ENCODE results near the gene IFT80.

DNA sequence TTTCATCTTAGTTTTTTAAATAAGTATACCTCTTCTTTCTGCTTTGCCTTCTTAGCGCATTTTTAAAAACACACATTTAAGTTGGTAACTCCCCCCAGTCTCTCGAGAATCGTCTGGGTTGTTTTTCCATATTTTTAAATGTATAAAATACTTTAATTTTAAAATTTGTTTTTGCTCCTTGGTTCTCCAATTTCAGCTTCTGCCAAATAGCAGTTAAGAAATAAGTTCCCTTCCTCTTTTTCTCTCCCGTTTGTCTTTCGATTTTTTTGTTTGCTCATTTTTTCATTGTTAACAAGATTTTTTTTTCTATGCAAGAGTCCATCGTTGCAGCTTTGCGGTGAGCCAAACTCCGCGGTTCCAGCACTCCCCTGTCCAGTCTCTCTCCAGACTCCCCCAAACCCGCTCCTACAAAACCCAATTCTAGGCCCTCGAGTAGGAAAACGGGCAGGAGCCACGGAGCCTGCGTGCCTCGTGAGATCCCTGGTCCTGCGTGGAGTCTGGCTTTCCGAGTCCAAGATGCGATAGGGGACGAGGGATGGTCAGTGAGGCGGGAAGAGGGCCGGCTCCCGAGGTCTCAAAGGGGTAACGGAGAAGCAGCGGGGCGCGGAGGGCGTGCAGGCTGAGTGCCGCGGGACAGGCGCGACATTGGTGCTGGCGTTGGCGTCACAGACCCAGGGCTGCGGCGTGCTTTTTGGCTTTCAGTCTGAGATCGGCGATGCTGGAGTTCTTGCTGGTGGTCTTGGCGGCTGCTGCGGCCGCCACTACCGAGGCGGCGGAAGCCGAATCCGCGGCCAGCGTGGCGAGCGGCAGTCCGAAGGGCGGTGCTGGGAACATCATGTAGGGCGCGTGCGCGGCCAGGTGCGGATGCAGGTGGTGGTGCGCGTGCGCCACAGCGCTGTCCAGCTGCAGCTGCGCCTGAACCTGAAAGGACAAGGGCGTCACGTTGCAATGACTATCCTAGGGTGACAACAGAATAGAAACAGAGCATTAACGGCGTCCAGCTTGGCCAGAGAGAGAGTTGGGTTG lies 8.5 kb downstream of the SHOX2 start:
- PRO-cap, result bidirectional peak, plus-strand start at position 701 of the sequence, minus-strand start at position 763 of the sequence
- RAMPAGE, long total RNA, result no peak

DNA sequence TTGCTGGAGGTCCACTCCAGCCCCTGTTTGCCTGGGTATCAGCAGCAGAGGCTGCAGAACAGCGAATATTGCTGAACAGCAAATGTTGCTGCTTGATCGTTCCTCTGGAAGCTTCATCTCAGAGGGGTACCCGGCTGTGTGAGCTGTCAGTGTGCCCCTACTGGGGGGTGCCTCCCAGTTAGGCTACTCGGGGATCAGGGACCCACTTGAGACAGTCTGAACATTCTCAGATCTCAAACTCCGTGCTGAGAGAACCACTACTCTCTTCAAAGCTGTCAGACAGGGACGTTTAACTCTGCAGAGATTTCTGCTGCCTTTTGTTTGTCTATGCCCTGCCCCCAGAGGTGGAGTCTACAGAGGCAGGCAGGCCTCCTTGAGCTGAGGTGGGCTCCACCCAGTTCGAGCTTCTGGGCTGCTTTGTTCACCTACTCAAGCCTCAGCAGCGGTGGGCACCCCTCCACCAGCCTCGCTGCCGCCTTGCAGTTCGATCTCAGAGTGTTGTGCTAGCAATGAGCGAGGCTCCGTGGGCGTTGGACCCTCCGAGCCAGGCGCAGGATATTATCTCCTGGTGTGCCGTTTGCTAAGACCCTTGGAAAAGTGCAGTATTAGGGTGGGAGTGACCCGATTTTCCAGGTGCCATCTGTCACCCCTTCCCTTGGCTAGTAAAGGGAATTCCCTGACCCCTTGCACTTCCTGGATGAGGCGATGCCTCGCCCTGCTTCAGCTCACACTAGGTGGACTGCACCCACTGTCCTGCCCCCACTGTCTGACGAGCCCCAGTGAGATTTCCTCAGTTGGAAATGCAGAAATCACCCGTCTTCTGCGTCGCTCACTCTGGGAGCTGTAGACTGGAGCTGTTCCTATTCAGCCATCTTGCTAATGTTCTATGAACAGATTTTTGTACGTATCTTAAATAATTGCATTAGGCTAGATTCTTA lies 219.9 kb downstream of the RSRC1 start:
- PRO-cap, result no peak
- RAMPAGE, long total RNA, result no peak

DNA sequence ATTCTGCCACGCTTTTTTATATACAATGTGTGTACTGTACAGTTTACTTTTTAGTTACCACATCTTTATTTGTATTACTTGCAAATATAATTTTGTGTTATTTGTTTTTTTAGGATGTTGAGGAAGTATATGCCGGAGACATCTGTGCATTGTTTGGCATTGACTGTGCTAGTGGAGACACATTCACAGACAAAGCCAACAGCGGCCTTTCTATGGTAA lies 11.8 kb downstream of the LXN start:
- PRO-cap, result no peak
- RAMPAGE, long total RNA, result no peak

- PRO-cap, result no peak
- RAMPAGE, long total RNA, result no peak
These were observed 19.2 kb downstream of the RARRES1 start for GRCh38 chr3:158712836-158713637.

- PRO-cap, result no peak
- RAMPAGE, long total RNA, result no peak
These were observed 16.1 kb downstream of the MFSD1 start for GRCh38 chr3:158817889-158818443.

DNA sequence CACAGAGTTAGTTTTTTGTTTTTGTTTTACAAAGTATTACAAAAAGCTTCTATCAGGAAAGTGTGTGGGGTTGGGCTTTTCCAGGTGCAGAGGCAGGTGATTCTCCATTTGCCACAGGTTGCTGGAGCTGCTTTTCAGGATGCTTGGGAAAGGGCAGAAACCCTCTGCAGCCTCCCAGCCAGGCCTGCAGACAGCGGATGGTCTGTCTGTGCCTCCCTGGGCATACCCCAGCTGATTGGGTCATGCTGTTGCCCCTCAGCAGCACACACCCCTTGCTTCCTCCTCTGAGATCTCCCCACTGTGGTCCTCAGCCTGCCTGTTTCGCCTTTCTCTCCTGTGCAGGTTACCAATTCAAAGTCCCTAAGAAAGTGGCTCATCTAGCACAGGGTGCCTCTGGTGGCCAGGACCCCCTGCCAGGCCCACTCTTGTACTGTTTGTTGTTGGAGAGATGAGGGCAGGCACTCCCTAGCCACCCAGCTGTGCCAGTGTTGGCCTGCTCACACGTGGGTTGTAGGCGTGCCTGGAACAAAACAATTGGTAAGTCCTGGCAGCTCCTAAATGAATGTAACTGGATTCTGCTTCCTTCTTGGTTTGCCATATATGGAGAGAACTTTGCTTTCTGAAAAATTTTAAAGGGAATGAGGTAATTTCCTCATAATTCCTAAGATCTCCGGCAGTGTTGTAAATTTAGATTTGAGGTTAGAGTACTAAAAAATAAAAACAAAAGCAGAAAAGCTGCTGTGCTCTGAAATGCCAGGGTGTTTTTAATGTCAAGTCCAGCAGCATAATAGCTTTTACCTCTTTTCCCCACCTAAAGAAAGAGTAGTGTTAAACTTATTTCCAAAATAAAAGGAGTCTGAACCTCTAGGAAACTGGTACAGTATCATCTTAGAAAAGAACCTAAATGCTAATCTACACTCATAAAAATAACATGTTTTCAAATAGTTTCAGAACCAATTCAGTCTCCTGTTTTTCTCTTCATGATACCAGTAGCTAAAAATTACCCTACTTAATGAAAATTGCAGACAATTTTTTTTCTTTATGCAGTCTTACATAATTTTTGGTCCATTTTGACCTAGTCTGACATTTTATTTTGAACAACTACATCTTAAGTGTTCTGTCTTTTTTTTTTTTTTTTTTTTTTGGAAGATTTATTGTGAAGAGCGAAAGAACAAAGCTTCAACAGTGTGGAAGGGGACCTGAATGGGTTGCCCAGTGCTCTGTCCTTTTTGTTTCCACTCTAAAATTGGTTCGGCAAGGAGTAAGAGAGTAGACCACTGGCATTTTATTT lies 449.6 kb upstream of the C3orf80 start:
- PRO-cap, result no peak
- RAMPAGE, long total RNA, result no peak

DNA sequence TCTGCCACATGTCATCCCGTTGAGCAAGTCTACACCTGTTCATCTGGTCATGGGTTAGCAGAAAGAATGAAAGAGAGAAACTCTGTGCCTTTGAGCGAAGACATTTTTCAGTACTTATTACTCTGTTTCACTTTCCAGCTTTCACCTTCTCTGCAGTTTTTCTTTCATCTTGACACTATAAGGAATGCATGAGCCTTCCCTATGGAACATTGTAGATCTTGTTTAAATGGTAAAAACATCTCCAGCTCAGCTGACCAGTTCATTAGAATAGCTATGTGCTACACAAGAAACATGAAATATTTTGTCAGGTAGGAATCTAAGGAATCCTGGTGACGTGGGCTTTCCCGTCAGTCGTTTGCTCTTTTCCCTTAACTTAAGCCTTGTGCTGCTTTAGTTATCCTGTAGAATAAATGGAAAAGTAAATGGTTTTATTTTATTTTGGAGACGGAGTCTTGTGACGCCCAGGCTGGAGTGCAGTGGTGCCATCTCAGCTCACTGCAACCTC lies 440.9 kb upstream of the C3orf80 start:
- PRO-cap, result no peak
- RAMPAGE, long total RNA, result no peak

DNA sequence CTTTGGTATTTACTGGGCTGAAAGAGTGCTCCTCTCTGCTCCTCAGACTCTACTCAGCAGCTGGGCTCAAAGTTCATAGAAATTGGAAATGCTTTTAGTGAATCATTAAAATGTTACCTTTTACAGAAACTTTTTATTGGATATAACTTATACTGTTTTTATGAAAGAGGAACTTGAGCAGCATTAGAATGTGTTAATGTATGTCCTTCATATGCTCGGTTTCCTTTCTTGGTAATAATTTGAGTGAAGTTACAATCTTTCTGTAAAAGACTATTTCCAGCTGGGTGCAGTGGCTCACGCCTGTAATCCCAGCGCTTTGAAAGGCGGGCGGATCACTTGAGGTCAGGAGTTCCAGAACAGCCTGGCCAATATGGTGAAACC lies 435.1 kb upstream of the C3orf80 start:
- PRO-cap, result no peak
- RAMPAGE, long total RNA, result no peak

DNA sequence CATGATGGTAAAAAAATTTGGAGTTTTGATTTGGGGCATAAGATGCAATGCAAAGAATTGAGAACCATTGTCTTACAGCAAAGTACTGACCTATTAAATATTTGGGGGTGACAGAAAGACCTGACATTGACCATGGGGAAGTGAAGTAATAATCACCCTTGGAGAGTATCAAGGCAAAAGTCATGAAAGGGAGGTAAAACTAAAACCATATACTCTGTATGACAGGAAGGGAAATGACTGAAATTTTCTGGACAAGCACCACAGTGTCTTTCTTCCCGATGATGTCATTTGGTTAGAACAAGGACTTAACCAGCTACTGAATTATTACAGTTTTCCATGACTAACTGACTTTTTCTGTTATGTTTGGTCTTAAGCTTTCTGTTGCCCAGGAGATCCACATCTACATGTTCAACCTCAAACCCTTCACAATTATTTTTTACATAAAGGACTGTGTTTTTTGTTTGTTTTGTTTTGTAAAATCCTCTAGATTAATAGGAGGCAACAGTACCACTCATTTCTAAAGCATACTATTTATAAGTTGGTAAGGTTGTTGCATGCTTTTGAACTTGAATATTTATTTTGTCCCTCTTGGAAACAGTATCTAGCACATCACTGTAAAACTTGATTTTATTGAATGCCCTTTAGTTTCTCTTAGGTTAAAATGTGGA lies 428.5 kb upstream of the C3orf80 start:
- PRO-cap, result no peak
- RAMPAGE, long total RNA, result no peak

DNA sequence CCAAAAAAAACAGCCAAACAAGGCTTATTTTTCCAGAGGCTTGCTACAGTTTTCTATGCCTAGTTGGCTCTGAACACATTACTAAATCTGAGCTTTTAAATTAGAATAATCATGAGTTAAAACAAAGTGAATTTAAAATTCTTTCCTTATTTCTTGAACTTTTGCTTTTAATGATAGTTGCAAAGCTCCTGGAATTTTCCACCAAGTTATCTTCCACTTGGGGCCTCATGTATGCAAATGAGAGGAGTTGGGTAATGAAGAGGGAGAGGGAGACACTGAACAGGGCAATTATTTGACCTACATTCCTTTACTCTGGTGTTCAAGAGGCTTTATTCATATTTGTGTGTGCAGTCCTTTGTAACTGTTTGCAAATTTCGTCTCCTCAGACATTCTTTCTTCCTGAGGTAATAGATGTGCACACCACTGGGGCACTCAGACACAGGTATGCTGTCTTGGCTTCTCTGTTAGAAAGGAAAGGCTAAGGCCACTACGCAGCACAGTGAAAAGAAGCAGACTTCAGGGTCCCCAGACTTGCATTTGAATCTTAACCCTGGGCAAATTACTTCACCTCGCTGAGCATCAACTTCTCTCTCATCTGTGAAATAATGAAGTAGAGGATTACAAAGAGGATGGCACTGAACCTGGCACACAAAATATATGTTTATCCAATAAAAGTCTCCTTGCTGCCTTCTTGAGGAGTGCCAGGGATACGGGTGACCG lies 426.3 kb upstream of the C3orf80 start:
- PRO-cap, result no peak
- RAMPAGE, long total RNA, result no peak

GRCh38 chr3:159804753-159805650 lies 420.2 kb upstream of the C3orf80 start:
- PRO-cap, result no peak
- RAMPAGE, long total RNA, result no peak

- PRO-cap, result unidirectional peak, minus-strand start at chr3:160399154; unidirectional peak, minus-strand start at chr3:160399216
- RAMPAGE, long total RNA, result no peak
These were observed at the start of gene IFT80 for GRCh38 chr3:160398938-160399395. IFT80 (minus strand) TSS chr3:160399225.

DNA sequence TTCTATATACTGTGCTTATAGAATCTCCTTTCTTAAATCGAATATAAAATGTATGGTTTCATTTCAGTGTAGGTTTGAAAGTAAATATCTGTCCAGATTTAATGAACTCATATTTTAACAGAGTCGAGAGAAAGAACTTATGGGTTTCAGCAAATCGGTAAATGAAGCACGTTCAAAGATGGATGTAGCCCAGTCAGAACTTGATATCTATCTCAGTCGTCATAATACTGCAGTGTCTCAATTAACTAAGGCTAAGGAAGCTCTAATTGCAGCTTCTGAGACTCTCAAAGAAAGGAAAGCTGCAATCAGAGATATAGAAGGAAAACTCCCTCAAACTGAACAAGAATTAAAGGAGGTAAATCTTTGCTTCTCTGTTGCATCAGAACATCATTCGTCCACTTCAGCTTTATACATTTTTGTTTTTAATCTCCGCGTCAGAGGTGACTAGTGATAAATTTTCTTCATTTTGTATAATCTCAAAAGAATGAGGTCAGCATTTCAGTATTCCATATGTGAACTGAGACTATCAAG lies 18.2 kb downstream of the SMC4 start:
- PRO-cap, result no peak
- RAMPAGE, long total RNA, result no peak

DNA sequence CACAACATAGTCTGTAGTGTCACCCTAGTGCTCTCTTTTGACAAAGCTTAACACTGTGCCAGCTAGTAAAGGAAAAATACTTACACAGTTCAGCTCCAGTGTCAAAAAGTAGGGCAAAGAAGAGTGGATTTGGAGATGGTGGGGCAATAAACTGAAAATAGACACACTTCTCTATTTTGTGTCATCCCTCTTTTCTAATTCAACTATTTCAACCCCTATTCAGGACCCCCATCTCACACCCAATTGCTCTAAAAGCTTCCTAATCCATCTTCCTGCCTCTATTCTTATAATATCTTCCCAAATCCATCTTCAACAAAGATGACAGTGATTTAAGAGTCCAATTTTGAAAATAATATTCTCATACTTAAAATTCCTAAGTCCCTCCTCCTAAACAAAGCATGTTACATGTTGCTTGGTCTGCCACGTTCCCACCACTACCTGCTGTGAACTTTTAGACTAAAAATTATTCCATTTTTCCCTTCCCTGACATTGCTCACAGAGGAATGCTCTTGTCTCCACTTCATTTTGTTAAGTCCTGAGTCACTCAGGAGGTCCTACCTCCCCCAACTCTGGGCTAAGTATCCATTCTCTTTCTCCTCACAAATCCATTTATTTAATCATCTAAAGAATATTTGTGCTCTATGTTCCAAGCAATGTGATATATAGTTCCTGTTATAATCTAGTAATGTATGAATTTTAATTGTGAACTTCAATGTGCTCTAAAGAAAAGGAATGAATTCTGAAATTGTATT lies 41.9 kb upstream of the TRIM59 start:
- PRO-cap, result no peak
- RAMPAGE, long total RNA, result no peak

GRCh38 chr3:160501085-160502324 lies 51.9 kb upstream of the TRIM59 start:
- PRO-cap, result no peak
- RAMPAGE, long total RNA, result no peak

DNA sequence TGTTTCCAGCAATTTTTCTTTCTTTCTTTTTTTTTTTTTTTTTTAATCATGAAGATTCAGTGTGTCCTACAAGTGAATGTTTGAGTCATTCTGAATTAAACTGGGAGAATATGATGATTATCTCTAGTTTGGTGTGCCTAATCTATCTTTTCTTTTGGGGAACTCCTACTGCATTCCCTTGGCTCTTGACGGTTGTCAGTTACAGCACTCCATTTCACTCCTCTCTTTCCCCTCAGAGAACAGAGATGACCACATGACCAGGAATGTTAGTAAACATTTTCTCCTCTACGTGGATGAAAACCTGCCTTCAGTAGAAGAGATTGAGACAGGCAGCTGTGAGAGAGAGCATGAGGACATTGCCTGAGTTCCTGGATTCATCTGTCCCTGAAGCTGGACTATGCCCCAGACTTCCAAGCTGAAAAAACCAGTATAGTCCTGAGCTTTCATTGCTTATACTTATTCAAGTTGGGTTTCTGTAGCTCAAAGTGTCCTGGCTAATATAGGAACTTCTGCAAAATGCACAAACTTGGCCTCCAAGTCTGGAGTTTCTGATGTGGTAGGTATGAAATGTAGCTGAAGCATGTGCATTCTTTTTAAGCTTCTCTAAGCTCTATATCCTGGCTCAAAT lies 54.3 kb upstream of the ARL14 start:
- PRO-cap, result no peak
- RAMPAGE, long total RNA, result no peak

- PRO-cap, result no peak
- RAMPAGE, long total RNA, result no peak
These were observed 37.0 kb upstream of the PPM1L start for GRCh38 chr3:160719057-160719454.

DNA sequence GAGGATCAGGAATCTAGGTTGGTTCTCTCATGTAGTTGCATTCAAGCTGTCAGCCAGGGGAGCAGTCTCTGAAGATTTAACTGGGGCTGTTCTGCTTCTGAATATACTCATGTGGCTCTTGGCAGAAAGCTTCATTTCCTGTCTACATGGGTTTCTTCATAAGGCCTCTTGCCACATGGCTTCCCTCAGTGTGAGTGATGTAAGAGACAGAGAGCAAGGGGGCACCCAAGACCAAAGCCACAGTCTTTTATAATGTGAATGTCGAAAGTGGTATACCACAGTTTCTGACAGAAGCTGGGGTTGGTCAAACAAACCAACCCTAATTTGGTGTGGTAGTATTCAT lies 123.9 kb downstream of the B3GALNT1 start:
- PRO-cap, result no peak
- RAMPAGE, long total RNA, result no peak

GRCh38 chr3:161222902-161223375 lies 1.8 kb downstream of the NMD3 start:
- PRO-cap, result no peak
- RAMPAGE, long total RNA, result no peak

GRCh38 chr3:161373150-161373471 lies 1.8 kb upstream of the SPTSSB start:
- PRO-cap, result no peak
- RAMPAGE, long total RNA, result no peak